Left cardiac atrium (tissue), 1 donor: ENCODE results near the genes LMOD1 and ELF3.

DNA sequence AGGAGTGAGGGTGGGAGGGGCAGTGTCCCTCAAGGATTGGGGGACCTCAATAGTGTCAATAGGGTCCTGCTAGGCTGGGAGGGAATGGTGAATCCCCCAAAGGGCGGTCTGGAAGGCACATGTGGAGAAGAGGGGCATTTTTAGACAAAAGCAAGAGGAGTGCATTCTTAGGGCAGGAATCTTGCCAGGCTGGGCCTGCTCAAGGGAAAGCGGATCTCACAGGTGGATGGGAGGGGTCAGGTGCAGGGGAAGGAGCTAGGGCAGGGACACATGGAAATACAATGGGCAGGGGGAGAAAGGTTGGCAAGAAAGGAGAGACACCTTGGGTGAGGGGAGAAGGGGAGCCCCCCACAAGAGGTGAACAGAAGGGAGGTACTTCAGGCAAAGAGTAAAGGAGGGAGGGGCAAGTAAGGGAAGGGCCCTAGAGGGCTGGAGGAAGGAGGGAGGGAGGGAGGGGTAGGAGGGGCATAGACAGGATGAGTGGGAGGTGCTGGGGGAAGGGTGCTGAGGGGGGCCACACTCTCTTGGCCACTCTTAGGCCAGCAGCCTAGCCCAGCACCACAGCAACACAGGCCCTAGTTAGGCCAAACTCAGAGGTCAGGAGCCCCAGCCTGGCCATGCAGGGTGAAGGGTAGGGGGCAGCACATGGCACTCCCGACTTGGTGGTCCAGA, 6.0 kb downstream of the SHISA4 start:
- PRO-cap, result no peak

DNA sequence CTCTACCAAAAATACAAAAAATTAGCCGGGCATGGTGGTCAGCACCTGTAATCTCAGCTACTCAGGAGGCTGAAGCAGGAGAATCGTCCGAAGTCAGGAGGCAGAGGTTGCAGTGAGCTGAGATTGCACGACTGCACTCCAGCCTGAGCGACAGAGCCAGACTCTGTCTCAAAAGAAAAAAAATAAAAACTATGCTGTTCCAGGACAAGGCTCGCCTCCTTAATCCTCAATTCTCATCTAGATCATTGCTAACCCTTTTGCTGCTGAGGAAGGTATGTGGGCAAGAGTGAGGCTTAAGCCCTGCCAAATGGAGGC, 24.7 kb downstream of the SHISA4 start:
- PRO-cap, result no peak

DNA sequence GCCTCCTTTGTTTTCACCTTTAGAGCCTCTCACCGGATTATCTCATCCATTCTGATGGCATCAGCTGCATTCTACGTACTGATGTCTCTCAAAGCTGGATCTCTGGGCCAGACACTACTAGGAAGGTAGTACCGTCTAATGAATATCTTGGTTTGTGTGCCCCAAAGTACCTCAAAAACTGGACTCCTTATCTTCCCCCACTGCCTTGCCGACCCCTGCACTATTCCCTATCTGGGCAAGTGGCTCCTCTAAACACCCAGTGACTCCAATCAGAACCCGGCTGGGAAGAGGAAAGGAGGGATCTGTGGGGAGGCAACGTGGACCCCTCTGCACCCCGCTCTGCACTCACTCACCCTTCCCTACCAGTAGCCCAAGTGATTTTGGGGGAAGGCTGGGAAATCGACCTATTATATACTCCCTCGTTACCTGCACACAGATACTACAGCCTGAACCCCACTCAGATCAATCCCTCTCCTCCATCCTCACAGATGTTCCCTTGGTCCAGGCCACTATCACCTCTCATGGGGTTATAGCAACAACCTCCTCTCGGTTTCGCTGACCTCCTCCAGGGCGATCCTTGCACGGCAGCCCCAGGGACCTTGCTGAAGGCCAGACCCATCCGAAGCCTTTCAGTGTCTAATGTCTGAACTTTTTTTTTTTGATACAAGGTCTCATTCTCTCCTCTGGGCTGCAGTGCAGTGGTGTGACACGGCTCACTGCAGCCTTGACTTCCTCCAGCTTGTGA, 26.8 kb downstream of the SHISA4 start:
- PRO-cap, result no peak

GRCh38 chr1:201934497-201935002, 11.8 kb downstream of the LMOD1 start:
- PRO-cap, result no peak

- PRO-cap, result no peak
Measured at GRCh38 chr1:201941250-201942450, 4.7 kb downstream of the LMOD1 start.

DNA sequence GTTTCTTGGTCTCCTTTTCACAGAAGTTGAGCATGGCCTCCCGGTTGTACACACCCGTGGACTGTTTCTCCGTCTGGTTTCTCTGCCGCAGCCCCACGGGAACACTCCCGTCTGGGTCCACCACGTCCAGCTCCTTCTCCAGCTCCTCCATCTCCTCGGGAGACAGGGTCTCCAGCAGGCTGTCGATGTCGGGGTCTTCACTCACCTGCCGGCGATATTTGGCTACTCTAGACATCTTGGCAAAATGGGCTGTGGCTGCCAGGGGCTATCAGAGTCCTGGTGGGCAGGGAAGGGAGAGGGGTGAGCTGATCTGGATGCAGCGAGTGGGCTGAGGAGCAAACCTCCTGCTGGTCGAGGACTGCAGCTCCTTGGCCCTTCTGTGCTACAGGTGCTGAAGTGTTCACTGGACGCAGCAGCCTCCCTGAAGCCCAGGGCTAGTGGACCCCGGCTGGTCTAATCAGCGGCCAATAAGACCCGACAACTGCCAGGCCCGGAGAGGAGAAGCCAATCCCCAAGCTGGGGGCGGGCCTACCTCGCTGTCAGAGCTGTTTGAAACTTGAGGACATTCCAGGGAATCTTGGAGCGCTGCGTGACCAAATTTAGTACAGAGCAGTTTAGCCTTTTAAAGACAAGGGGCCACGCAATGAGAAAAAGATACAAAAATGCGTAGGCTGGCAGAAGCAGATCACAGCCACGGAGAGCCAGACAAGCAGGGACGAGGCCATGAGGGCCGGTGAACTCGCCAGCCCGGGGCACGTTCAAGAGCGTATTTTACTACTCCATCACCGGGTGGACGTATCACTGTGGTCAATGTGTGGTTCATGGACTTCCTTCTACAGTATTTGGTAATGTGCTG, at the start of gene LMOD1:
Gene LMOD1 (minus strand): TSS at position 443 of the 856 bp plus-strand sequence.
- PRO-cap, result bidirectional peak, plus-strand start at position 688 of the sequence, minus-strand start at position 381 of the sequence

DNA sequence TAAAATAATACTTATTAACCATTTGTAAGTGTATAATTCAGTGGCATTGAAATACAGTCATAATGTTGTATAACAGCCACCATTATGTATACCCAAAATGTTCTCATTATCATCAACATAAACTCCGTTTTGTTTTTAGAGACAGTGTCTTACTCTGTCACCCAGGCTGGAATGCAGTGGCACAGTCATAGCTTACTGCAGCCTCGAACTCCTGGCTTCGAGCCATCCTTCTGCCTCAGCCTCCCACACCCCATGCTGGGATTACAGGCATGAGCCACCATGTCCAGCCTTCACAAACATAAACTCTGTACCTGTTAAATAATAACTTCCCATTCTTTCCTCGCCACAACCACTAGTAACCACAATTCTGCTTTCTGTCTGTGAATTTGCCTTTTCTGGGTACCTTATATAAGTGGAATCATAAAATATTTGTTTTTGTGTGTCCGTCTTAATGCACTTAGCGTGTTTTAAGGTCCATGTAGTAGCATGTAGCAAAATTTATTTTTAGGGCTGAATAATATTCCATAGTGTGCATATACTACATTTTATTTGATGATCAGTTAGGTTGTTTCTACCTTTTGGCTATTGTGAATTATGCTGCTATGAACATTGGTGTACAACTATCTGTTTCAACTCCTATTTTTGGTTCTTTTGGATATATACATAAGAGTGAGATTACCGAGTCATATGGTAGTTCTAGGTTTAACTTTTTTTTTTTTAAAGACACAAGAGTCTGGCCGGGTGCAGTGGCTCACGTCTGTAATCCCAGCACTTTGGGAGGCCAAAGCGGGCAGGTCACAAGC, 11.6 kb upstream of the RNPEP start:
- PRO-cap, result no peak

- PRO-cap, result no peak
Measured at GRCh38 chr1:202009958-202010873, at the start of gene ELF3. Gene ELF3 (plus strand): TSS chr1:202010587.

GRCh38 chr1:202017695-202018359, 7.4 kb downstream of the ELF3 start:
- PRO-cap, result no peak

- PRO-cap, result no peak
Measured at GRCh38 chr1:202029707-202030162, 19.3 kb downstream of the ELF3 start.

- PRO-cap, result no peak
Measured at GRCh38 chr1:202063016-202063568, 52.7 kb downstream of the ELF3 start.

DNA sequence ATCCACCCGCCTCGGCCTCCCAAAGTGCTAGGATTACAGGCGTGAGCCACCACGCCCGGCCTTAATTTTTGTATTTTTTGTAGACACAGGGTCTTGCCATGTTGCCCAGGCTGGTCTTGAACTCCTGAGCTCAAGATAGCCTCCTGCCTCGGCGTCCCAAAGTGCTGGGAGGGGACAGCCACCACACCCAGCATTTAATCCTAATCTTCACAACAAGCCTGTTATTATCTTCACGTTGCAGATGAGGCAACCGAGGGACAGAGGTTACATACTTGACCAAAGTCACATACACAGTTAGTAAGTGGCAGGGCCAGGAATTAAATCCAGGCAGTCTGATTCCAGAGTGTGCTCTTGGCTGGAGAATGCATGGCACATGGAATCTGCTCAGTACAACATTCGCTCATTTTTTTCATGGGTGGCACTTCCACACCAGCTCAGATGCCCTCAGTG, 4.8 kb upstream of the GPR37L1 start:
- PRO-cap, result no peak

GRCh38 chr1:202159847-202160278, 539 bp downstream of the PTPN7 start:
- PRO-cap, result no peak

DNA sequence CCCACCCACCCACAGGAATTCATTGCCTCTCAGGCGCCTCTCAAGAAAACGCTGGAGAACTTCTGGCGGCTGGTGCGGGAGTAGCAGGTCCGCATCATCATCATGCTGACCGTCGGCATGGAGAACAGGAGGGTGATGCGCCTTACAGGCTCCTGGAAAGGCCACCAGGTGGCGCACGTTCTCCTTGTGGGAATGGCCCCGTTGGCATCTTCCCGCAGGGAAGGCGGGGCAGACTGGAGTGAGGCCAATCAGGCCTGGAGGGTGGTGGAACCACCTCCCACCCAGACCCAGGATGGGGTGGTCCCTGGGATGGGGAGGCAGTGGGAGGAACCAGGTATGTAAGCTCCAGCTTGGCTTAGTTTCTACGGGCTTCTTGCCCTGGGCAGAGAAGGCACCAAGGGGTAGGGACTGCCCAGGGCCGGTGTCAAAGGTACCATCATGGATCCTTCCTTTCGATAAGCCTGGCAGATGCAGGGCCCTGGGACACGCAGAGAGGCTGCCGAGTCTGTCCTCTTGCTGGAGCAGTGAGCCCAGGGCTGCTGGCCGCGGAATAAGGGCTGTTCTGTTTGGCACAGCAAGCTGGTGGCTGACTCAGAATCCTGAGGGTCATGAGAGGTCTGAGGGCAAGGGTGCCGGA, 8.8 kb upstream of the LGR6 start:
- PRO-cap, result no peak

DNA sequence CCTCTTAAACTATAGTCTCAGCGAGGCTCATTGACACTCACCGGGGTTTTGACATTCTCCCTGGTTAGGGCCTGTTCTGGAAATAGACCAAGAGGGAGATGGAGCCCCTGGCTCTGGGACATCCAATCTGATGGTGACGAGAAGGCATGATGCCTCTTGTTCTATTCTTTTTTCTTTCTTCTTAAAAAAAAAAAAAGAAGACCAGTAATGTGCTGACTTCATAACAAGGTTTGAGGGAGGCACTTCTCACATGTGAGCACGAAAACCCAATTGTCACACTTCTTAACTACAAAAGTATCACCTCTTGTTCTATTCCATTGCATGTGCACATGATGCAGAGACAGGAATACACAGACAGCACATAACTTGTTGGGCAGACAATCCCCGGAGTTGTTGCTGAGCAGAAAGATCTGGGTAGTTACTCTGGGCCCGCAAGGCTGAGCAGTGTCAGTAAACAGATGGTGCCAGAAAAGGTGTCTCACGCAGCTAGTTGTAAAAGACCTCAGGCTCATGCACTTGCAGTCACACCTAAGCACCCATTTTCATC, 3.9 kb downstream of the LGR6 start:
- PRO-cap, result no peak

DNA sequence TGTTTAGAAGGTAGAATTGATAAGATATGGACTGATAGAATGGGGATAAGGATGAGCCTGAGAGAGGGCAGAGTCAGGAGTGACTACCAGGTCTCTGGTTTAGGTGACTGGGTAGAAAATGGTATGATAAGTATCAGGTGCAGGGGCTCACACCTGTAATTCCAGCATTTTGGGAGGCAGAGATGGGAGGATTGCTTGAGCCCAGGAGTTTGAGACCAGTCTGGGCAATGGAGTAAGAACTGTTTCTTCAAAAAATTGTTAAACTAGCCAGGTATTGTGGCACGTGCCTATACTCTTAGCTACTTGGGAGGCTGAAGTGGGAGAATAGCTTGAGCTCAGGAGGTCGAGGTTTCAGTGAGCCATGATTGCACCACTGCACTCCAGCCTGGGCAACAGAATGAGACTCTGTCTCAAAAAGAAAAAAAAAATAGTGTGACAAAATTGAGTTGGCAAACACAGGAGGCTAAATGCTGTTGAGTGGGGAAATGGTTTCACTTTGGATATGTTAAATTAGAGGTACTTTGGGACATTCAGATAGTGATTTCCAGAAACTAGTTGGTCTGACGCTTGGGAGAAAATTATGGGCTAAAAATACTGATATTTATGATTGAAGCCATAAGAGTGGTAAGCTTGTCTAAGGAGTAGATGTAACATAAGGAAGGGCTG, 163.9 kb downstream of the SYT2 start:
- PRO-cap, result no peak

DNA sequence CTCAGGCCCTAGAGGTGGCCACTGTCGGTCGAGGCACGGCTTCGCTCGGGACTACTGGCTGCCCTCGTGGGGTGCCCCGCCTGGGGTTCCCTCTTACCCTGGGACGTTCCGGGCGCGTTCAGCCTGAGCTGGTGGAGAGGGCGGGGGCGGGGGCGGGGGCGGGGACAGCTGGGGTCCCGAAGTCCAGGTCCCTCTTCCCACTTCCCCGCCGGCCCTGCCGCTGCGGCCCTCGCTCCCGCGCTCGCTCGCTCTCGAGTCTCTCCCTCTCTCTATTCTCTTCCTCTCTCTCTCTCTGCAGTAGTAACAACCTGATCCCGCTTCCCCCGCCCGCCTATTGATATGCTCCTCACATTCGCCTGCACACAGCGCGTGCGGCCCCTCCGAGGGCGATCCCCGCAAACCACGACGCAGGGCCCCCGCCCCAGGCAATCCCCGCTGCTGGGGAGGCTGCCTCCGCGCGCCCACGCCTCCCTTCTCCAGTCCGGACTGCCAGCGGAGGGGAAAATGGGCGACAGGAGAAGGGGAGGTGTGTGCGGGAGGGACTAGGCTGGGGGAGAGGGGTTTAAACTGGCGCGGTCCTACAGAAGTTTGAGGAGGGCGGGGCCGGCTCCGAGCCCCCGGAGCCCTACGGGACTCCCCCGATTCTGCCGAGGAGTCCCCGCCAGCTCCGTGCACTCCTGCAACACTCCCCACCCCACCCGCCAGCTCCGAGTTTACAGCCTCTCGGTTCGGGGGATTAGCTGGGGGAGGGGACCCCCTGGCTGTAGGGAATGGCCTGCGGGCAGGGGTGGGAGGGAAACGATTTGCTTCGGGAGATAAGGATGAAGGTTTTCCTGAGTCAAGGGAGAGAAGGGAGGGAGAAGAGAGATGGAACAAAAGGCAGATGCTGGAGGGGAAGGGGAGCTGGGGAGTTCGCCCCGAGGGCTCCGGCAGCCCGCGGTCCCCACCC, 66.8 kb downstream of the SYT2 start:
- PRO-cap, result no peak

DNA sequence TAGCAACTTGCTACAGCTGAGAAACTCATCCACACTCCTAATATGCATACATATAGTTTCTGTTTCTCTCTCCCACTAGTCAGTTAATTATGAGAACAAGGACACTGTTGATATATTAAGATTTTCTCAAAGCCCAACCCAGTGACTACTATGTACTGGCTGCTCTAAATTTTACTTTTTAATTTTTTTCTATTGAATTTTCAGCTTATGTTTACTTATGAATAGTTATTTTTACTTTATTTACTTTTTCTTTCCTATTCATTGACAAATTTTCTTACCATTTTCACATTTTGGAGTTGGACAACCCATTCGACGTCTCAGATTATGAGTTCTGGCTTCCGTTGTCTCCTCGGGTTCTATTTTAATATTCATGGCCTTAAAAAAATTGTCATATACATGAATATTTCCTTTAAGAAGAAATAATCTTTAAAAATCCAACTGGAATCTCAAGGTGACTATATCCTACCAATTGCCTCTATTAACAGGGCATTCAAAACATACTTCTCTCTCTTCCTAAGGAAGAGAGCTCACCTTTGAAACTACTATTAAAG, 44.4 kb downstream of the KDM5B start:
- PRO-cap, result no peak

GRCh38 chr1:202858293-202858836, 30.6 kb downstream of the RABIF start:
- PRO-cap, result no peak

- PRO-cap, result no peak
Measured at GRCh38 chr1:202862660-202863107, 26.3 kb downstream of the RABIF start.